ENCODE measurements around the genes SLAIN1, EDNRB and SLITRK6.

DNA sequence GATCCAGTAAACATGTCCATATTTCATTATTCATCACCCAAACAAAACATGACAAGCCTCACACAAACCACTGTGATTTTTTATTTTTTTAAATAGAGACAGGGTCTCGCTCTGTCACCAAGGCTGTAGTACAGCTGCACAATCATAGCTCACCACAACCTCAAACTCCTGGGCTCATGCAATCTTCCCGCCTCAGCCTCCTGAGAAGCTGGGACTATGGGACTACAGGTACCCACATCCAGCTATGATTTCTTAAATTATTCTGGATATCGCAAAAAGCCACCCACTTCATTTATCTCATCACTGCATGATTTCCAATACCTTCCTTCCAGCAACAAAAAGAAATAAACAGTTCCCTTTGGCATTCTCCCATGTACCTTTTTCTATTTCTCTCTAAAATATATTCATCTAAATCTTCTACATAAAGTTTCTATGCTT, 6.3 kb downstream of the FBXL3 start:
- PRO-cap = no peak

DNA sequence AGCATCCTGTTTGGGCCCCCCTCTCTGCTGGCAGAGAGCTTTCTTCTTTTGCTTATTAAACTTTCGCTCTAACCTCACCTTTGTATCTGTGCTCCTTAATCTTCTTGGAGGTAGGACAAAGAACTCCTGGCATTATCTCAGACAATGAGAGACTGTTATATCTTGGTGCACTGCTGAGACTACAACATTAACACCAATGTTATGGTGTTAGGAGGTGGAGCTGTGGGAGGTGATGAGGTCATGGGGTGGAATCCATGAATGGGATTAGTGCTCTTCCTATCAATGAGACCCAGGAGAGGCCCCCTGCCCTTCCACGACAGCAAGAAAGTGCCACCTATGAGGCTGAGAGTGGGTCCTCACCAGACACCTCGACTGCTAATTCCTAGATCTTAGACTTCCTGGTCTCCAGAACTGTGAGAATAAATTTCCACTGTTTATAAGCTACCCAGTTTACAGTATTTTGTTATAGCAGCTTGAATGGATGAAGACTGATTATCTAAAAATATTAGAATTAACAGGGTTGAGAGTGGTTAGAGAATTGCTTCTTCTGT, 21.0 kb upstream of the FBXL3 start:
- PRO-cap = no peak

DNA sequence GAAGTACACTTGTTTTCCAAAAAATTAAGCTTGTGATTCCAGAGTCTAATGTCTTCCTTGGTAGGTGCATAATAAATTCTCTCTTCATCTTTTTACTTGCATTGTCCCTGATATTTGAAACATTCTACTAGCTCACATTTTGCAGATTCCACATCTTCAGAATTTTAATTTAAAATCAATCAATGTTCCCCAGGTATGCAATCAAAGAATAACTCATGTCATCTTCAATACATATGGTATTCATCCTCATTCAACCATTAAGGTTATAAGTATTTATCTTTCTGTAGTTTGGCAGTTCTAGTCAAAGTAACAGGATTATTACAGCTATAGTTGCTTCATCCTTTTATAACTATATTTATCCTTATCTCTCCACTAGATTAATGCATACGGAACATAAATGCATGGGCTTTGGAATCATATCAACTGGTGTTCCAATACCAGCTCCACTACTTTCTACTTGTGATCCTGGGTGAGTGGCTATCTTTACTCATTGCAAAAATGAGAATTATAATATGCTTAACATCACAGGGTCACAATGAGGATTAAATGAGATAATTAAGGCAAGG, 105.9 kb upstream of the FBXL3 start:
- PRO-cap = no peak

DNA sequence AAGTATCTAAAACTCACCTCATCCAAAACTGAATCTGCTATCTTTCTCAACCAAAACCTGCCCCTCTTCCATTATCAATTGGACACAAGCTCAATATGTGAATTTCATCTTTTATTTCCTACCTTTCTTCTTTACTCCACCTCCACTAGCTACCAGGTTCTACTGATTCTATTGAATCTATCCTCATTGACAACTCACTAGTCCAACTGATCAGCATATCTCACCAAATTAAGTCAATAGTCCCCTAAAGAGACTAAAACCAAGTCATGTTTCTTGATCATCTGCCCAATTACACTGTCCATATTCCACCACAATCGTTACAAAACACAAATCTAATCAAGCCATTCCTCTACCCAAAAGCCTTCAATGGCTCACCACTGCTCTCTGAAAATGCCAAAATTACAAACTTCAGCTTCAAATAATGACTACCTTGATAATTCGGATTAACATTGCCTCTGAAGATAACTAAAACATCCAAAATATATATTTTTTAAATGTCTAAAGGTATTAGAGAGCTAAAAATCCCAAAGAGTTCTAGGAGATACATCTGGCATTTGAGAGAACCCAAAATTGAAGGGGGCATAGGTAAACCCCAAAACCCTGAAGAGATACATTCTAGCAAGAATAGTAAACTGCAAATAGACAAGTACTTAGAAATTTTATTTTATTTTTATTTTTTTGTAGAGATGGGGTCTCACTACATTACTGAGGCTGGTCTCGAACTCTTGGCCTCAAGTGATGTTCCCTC, 122.9 kb upstream of the FBXL3 start:
- PRO-cap = no peak

GRCh38 chr13:77257645-77258192, 69.2 kb downstream of the MYCBP2 start:
- PRO-cap = no peak

DNA sequence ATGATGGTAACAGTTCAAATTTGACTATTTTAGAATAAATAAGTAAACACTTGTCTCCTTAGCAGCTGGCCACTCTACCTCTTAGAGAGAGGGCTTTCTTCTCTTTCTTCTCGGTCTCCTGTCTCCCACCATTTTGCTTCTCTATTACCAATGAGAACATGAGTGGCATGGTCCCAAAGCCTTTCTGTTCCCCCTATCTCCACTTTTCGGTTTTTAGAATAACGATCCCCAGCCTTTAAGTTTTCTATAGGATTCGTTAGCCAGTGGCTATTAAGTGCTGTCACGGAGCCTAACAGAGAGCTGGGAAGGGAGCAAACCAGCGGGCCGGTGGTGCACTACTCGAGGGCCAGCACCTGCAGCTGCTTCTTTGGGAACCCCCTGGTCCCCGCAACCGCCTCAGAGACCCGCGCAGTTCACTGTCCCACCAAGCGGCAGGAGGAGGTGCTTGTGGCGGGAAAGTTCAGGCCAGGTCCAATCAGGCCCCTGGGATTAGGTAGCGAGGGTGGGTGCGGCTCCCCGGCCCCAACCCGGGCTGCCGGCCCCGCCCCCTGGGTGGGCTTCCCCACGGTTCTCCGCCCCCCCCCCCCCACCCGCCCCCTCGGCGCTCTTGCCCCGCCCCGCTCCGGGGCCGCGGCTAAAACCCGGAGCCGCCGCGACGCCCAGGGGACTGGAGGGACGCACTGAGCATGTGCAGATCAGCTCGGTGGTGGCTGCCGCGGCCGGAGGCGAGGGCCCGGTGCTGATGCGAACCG, at the start of gene SLAIN1:
TSS of gene SLAIN1 (plus strand) at position 663 of the 752 bp plus-strand sequence.
- PRO-cap = no peak

- PRO-cap = no peak
These were observed 70.0 kb downstream of the SLAIN1 start for GRCh38 chr13:77767272-77768086.

DNA sequence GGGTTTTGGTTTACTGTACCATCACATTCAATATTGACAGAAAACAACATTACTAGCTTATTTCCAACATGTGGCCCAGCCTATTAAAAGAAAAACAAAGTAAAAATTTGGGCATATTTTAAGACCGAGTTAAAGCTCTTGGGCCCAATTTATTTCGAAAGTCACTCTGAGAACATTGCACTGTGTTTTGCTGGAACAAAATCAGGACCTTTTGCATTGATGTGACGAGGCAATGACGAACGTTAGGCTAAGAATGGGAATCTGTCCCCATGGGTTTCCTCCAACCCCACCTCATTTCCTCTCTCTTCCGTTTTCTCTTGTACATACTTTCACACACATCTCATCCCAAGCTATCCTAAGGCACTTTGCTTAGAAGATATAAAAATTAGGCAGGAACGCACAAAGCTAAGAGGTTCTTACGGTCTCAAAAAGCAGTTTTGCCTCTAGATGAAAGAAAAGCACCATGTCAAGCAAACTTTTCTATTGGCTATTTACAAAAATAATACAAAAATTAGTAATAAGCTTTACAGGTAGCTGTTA, 22.1 kb downstream of the EDNRB start:
- PRO-cap = no peak

- PRO-cap = no peak
These were observed at the start of gene EDNRB for GRCh38 chr13:77918258-77919262. Gene EDNRB, minus strand, starts transcription at chr13:77918831.

DNA sequence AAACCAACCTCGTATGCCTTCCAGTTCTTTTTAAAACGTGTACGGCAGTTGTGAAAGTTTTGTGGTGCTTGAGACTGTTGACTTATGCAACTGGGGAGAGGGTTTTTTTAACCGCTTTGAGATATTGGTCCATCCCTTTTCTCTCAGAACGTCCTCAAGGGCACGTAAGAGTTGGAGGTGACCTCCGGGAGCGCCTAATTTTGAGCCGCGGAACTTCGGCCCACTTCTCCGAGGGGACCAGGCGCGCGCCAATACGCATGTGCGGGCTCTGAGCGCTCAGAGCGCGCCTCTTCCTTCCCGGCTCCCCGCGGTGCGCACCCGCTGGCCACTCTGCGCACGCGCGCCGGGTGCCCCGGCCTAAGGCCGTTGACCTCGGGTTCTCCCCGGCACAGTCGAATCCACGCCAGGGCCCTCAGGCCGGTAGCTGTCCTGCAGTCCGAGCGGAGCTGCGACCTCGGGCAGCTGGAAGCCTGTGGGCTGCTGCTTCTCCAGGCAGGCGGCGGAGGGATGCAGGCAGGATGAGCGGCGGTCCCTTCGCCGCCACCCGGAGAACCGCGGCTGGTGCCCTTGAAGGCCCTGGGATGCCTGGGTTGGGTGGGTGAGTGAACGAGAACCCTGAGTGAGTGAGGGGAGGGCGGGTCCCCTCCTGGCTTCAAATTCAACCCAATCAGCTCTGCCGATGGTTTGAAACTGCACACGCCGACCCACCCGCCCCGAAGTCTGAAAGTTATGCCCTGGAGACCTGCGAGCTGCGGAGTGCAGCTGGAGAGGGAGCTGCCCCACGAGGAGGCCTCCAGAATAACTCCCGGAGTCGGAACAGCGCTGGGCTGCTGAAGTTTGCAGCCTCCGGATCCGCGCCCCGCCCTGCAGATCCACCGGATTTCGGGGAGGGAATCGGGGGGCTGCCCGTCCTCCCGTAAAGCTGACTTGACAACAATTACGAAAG, 7.3 kb downstream of the POU4F1 start:
- PRO-cap = no peak

GRCh38 chr13:79377213-79377738, 28.8 kb downstream of the RBM26 start:
- PRO-cap = no peak

DNA sequence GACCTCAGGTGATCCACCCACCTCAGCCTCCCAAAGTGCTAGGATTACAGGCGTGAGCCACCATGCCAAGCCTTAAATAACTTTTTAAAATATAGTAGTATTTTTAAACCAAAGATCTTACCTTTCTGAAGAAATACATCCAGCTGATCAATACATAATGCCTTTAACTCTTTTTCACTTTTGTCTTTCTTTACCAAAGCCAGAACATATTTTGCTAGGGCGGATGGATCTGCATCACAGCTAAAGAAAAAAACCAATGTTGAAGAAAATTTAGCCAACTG, 27.4 kb downstream of the RBM26 start:
- PRO-cap = no peak

GRCh38 chr13:79402006-79402399, 4.1 kb downstream of the RBM26 start:
- PRO-cap = no peak

GRCh38 chr13:79779680-79780159, 298.8 kb downstream of the NDFIP2 start:
- PRO-cap = no peak

GRCh38 chr13:79782751-79783487, 302.0 kb downstream of the NDFIP2 start:
- PRO-cap = no peak

- PRO-cap = no peak
These were observed 388.3 kb downstream of the NDFIP2 start for GRCh38 chr13:79869150-79869666.

GRCh38 chr13:80362517-80362833, 21.5 kb upstream of the SPRY2 start:
- PRO-cap = no peak

DNA sequence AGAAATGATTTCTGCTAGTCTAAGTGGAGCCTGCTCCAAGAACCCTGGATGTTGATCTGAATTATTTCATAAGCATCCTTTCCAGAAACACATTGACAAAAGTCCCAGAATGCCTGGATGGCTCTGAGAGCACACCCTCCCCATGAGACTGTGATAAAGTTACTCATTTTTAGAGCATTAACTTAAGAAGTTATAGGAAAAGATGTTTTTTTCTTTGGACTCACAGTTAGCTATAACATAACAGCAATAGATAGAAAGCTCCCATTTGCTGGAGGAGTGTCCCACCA, 559.7 kb upstream of the SPRY2 start:
- PRO-cap = no peak

DNA sequence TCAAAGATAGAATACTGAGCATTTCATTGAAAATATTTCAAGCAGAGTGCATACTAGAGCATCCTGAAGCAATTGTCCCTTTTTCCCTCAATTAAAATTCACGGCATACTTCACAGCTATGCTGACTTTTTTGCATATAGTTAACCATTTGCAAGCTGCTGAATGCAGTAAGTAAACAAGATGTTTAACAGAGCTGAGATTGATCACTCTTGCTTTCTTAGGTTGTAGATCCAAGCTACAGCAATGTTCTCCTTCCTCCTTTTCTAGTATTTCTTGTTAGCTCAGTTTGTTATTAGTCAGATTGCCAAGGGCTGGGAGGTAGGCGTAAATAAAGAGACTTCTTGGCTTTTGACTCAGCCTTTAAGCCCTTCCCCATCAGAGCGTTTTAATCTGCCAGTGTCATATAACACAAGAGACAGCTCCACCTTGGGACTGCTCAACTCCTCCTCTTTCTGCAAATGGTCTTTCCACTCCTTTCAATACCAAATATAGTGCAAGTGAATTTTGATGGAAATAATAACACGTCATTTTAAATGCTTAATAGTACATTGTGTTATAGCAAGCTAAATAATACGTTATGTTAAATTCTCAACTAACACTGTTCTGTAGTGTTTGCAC, at the start of gene SLITRK6:
TSS of gene SLITRK6 (minus strand) at position 336 of the 618 bp plus-strand sequence.
- PRO-cap = no peak

- PRO-cap = no peak
These were observed 264.0 kb upstream of the GPC5 start for GRCh38 chr13:91134454-91134786.